Right lobe of liver (tissue), 4 donors: Measurements from ENCODE around the genes MRPL28 and FBXL16.

GRCh38 chr16:34889-35795 lies 18.3 kb downstream of the POLR3K start:
- PRO-cap, 4 experiments = no peak in any of the 4 experiments
- RAMPAGE, long total RNA, 2 experiments = no peak in any of the 2 experiments

- PRO-cap, 4 experiments = no peak in any of the 4 experiments
- RAMPAGE, long total RNA, 2 experiments = no peak in any of the 2 experiments
Observed at GRCh38 chr16:60880-61471, 7.3 kb downstream of the SNRNP25 start.

- PRO-cap, 4 experiments = peak in 4 of 4 experiments; most common plus-strand start chr16:78663 (in 2); most common minus-strand start chr16:78596 (in 3)
- RAMPAGE, long total RNA, 2 experiments = no peak in any of the 2 experiments
Observed at GRCh38 chr16:78350-79570, 735 bp downstream of the MPG start.

GRCh38 chr16:188757-189542 lies 8.7 kb downstream of the HBQ1 start:
- PRO-cap, 4 experiments = no peak in any of the 4 experiments
- RAMPAGE, long total RNA, 2 experiments = no peak in any of the 2 experiments

- PRO-cap, 4 experiments = no peak in any of the 4 experiments
- RAMPAGE, long total RNA, 2 experiments = no peak in any of the 2 experiments
Observed at GRCh38 chr16:192004-192720, 11.9 kb downstream of the HBQ1 start.

DNA sequence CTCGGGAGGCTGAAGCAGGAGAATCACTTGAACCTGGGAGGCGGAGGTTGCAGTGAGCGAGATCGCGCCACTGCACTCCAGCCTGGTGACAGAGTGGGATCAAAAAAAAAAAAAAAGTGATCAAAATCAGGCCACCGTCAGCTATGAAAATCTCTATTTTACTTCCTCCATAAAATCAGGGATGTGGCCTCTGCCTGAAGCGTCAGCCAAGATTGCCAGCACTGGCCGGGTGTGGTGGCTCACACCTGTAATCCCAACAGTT lies 26.0 kb downstream of the AXIN1 start:
- PRO-cap, 4 experiments = no peak in any of the 4 experiments
- RAMPAGE, long total RNA, 2 experiments = no peak in any of the 2 experiments

DNA sequence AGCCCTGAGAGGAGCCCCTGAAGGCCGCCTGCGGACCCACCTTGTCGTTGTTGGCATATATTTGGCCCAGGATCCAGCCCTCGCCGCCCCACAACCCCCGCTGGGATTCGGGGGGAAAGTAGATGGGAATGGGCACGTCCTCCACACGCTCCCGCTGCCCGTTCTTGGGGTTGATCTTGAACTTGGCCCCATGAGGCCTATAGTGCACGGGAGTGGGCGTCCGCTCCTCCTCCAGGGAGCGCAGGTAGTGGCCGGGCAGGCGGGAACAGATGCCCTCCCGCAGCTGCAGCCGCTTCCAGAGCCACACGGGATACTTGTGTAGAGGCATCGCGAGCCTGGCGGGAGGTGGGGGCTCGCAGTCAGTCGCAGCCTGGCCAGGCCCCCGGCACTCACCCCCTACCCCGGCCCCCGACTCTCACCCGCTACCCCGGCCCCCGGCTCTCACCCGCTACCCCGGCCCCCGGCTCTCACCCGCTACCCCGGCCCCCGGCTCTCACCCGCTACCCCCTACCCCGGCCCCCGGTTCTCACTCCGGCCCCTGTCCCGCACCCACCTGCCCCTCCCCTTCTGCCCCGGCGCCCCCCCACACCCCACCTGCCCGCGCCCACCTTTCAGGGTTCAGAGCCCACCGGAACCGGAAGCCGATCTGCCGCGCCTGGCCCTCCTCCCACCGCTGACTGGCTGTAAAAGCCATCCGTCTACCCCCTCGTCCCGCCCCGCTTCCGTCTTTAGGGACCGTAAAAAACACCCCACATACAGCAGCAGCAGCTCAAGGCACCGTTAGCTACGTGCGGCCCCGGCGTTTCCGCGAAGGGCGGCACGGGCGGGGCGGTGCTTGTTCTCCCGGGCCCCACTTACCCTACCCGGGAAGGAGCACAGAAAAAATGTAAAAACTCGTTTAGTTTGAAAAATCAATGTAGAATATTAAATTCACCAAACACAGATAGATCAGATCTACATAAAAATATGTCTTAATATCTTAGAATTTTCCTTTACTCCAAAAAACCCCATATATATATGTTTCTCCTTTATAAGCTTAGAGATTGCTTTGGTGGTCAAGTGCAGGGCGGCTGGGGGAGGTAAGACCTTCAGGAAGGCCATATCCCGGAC lies at the start of gene MRPL28:
MRPL28 (minus strand) TSS at position 648 of the 1,110 bp plus-strand sequence.
- PRO-cap, 4 experiments = peak in 4 of 4 experiments; most common plus-strand start position 754 of the sequence (in 4); most common minus-strand start position 637 of the sequence (in 1)
- RAMPAGE, long total RNA, 2 experiments = start-site peak on the minus strand in 2 of 2 experiments, centred at positions 622 to 624 of the sequence, 249 to 457 reads per replicate

DNA sequence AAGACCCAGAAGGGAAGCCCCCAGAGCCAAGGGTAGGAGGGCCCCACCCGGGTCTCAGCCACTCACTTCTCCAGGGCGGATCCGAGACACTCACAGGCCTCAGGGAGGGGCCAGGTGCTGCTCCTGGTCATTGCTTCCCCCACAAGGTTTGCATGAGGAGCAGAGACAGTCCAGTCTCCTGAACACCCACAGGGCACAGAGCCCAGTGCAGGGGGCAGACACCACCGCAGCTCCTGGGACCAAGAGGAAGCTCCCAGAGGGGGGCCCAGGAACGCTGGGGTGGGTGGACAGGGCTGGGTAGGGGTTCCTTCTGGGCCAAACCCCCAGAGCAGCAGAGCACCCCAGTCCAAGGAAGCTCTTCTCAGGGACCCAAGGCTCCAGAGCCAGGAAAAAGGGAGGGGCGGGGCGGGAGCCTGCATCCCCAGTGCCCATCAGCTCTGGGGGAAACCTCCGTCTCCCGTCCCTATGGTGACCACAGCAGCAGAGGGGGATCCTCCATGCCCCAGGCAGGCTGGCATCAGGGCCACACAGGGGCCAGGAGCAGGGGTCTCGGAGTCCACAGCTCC lies 746 bp upstream of the MRPL28 start:
- PRO-cap, 4 experiments = no peak in any of the 4 experiments
- RAMPAGE, long total RNA, 2 experiments = no peak in any of the 2 experiments

GRCh38 chr16:378910-380070 lies 2.5 kb downstream of the PGAP6 start:
- PRO-cap, 4 experiments = no peak in any of the 4 experiments
- RAMPAGE, long total RNA, 2 experiments = no peak in any of the 2 experiments

DNA sequence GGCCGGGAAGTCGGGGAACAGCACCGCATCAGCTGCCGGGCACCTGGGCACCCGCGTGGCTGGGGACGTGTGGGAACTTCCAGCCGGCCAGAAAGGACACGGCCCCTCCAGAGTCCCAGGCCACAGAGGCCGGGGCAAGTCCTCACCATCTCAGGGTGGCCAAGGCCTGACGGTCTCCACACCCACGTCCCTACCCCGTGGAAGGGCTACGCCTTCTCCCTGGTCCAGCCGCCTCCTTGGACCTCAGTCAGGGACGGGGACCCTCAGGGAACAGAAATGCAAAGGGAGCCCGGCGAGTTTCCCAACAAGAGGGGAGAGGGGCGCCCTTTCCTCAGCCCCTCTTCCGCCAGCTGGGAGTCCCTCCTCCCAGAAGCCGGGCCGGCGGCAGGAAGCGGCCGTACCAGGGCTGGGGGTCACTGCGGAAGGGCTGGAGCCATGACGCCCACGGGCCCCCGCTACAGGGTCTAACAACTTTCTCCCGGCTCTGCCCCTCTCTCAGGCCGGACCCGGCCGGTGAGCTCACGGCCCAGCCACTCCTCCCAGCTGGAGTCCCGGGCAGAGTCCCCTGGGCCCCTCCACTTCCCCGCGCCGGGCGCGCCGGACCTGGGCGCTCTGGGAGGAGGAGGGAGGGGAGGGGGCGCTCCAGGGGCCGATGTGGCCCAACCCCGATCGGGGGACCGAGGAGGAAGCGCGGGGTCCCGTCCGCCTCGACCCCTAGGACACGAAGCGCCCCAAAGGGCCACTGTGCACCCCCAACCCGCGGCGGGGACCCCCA lies 775 bp downstream of the PGAP6 start:
- PRO-cap, 4 experiments = peak in 1 of 4 experiments; most common plus-strand start position 118 of the sequence (in 1)
- RAMPAGE, long total RNA, 2 experiments = no peak in any of the 2 experiments

DNA sequence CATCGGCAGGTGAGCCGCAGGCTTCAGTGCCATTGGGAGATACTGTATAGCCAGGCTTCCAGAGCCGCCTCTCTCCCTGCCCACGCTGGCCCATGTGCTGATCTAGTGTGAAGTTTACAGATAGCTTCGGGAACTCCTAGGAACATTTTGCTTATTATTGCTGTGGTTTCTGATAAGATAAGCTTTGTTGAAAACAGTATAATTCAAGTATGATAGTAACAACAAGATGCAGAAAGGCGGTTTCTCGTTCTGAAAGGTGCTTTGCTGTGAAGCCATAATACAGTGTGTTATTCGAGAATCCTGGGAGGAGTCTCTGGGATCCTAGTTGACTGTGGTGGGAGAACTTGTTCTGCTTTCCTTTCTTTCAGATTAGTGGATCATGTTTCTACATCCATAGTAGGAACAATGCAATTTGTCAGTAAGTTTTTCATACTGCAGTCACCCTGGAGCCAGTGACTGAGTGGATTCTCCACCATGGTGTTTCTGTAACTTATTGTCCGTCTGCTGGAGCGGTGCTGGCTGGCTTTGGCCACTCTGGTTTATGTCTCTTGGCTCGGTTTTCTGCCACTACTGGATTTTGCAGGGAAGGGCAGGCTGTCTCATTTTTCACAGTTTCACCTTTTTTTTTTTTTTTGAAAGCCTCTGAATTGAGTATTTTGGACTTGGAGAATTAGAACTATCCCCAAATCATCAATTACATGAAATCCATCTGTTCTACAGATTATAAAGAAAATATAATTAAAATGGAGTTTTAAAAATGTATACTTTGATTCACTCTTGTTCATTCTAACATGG lies 31.6 kb downstream of the RAB11FIP3 start:
- PRO-cap, 4 experiments = peak in 1 of 4 experiments; most common plus-strand start position 229 of the sequence (in 1); most common minus-strand start position 94 of the sequence (in 1)
- RAMPAGE, long total RNA, 2 experiments = no peak in any of the 2 experiments

DNA sequence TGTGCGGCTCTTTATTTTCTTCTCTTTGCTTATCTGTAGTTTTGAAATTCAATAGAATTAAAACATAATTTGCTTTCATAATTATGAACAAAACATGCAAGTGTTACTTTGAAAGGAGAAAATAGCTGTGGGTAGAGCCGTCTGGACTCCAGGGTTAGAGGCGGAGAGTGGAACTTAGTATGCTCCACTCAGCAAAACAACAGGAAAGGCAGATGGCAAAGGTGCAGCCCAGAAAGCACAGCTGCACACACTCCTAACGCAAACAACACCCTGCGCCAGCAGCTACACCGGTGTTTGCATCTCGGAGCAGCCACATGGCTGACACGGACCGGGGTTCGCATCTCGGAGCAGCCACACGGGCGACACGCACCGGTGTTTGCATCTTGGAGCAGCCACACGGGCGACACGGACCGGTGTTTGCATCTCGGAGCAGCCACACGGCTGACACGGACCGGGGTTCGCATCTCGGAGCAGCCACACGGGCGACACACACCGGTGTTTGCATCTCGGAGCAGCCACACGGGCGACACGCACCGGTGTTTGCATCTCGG lies 12.3 kb upstream of the CAPN15 start:
- PRO-cap, 4 experiments = no peak in any of the 4 experiments
- RAMPAGE, long total RNA, 2 experiments = no peak in any of the 2 experiments

DNA sequence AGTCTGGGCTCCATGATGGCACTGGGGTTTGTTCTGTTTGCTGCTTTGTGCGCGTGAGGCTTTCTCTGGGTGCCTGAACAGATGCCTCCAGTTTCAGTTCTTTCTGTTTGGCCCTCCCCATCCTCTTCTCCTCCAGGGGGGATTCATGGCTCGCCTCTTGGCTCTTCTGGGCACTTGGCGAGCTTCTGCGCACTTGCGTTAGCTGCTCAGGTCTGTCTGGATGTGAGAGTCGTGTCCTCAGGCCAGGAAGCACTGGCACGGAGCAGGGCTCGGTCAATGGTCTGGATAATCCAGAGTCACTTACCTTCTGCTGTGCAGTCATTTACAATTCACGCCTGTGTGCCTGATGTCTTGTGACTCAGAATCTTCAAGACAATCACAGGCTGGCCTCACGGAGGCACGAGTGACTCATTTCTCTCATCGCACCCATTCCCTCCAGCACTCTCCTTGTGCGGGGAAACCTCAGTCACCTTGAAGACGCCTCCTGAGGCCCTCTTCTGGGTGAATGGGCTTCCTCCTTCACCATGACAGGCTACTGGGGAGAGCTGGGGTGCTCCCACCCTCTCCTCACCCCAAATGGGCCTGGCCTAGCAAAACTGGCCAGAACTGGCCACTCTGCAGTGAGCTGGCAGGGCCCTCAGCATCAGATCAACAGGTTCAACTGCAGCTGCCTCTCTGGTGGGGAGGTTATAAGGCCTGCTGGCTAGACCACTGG lies 2.0 kb upstream of the CAPN15 start:
- PRO-cap, 4 experiments = no peak in any of the 4 experiments
- RAMPAGE, long total RNA, 2 experiments = no peak in any of the 2 experiments

DNA sequence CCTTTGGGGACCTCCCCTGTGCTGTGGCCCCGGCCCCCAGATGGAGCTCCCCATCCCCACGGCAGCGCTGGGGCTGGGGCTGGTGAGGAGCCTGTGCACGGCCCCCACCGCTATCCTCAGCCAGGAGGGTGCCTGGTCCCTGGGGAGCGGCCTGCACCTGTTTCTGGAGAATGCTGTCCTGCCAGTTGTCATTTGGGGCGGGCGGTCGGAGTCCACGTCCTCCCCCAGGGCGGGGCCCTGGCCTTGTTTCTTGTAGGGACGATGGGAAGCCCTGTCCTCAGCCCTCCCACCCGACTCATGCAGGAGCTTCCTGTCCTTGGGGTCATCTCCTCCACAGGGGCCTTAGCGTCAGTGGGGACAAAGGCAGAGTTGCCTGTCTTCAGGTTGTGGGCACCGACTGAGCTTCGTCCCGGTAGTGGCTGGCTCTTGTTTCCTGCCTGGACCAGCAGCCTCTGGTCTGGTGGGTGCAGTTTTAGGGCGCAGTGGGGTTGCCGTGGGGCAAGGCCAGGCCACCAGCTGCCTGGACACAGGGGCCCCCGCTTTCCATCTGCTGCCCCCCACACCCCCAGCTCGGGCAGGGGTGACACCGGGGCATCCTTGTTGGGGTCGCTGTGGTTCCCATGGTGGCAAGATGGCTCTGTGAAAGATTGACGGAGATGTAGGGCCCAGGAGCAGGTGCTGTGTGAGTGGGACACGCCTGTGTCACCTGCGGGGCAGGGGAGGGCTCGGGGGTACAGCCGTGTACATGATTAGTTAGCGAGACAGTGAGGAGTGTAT lies 6.9 kb downstream of the CAPN15 start:
- PRO-cap, 4 experiments = peak in 4 of 4 experiments; most common plus-strand start position 187 of the sequence (in 1); most common minus-strand start position 172 of the sequence (in 2)
- RAMPAGE, long total RNA, 2 experiments = no peak in any of the 2 experiments

GRCh38 chr16:537742-538818 lies 10.6 kb downstream of the CAPN15 start:
- PRO-cap, 4 experiments = no peak in any of the 4 experiments
- RAMPAGE, long total RNA, 2 experiments = no peak in any of the 2 experiments

DNA sequence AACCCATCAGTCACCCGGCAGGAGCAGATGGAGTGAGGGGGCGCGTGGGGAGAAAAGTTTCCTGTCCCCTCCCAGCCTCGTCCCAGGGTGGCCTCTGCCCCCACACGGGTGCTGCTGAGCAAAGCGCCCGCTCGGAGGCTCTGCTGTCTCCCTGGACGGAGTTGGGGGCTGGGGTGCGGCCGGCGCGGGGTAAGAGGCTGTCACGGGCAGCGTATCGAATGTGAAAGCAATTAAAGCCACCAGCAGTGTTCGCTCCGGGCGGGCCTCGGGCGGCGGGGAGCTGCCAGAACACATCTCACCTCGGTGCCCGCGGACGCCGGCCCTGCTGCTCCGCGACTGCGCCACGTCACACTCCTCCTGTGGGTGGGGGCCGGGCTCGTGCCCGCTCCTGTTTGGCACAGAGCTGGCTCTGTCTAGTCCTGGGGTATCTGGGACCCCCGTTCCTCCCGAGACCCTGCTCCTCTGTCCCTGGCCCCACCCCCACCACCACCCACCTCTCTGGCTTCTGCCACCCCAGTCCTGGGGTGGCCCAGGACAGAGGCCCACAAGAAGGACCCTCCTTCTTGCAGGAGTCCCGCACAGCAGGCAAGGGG lies 5.1 kb upstream of the PRR35 start:
- PRO-cap, 4 experiments = no peak in any of the 4 experiments
- RAMPAGE, long total RNA, 2 experiments = no peak in any of the 2 experiments

DNA sequence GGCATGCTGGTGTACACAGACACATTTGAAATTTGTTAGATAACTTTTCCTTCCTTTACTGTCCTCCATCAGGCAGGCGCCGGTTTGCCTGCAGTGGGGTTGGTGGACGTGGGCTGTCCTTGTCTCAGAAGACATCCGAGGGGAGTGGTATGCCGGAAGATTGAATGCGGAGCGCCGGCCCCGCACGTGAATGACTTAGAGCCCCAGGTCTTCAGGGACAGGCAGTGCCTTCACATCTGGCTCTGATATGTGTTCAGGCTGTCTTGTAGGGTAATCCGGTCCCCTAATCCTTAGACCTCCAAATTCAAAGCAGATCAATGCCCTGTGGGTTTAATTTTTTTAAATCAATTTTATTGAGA lies 13.4 kb downstream of the RAB40C start:
- PRO-cap, 4 experiments = peak in 2 of 4 experiments; most common minus-strand start position 187 of the sequence (in 2)
- RAMPAGE, long total RNA, 2 experiments = no peak in any of the 2 experiments

- PRO-cap, 4 experiments = no peak in any of the 4 experiments
- RAMPAGE, long total RNA, 2 experiments = no peak in any of the 2 experiments
Observed at GRCh38 chr16:626787-627363, 3.9 kb upstream of the WFIKKN1 start.

DNA sequence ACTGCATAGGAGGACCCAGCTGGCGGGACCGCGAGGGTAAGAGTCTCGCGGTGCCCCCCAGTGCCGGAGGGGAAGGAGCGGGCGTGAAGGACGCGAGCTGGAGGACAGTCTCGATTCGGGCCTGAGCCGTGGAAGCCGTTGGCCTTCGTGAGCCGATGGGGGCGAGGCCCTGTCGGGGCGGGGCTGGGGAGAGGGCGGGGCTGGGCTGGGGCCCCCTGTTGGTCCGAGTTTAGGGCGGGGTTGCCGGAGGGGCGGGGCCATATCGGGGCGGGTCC lies 742 bp upstream of the METTL26 start:
- PRO-cap, 4 experiments = peak in 3 of 4 experiments; most common minus-strand start position 106 of the sequence (in 3)
- RAMPAGE, long total RNA, 2 experiments = no peak in any of the 2 experiments

GRCh38 chr16:705664-706166 lies at the start of gene FBXL16:
Gene FBXL16, minus strand, starts transcription at chr16:705801.
- PRO-cap, 4 experiments = no peak in any of the 4 experiments
- RAMPAGE, long total RNA, 2 experiments = no peak in any of the 2 experiments